Tibial nerve (tissue), 3 donors: Measurements from ENCODE around the genes TRAF3 and CKB.

- PRO-cap: no peak
- RAMPAGE, long total RNA, 3 experiments: no peak in any of the 3 experiments
These were observed 41.9 kb downstream of the MOK start for GRCh38 chr14:102262947-102263638.

- PRO-cap: no peak
- RAMPAGE, long total RNA, 3 experiments: start-site peak on the plus strand in 1 of 3 experiments, at chr14:102498650-102498737 at its widest, 63 reads per replicate
These were observed 11.1 kb downstream of the ANKRD9 start for GRCh38 chr14:102498239-102499024.

DNA sequence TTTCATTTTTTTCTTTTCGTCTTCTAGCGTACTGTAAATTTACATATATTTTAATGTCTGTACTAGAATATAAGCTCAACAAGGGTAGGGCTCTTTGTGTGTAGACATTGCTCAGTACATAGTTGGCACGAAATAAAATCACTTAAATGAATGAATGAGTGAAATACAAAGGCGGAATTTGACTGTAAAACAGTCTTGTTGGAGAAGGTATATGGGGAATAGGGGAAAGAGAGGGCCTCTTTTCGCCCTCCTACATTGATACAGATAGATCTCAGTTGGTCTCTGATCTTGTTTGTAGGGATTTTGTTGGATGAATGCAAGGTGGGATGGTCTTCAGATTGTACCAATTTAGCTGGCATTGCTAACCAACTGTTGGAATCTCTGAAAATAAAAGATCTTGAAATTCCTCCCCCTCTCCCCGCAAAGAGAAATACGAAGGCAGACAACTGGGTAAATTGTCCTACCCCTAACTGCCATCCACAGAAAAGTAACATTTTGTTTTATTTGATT is 29.2 kb downstream of the RCOR1 start:
- PRO-cap: no peak
- RAMPAGE, long total RNA, 3 experiments: no peak in any of the 3 experiments

GRCh38 chr14:102721961-102722478 is 55.2 kb upstream of the TRAF3 start:
- PRO-cap: no peak
- RAMPAGE, long total RNA, 3 experiments: no peak in any of the 3 experiments

GRCh38 chr14:102777228-102778250 is at the start of gene TRAF3:
TRAF3 (plus strand) TSS chr14:102777449.
- PRO-cap: bidirectional peak, plus-strand start at chr14:102777449, minus-strand start at chr14:102777476
- RAMPAGE, long total RNA, 3 experiments: start-site peak on the plus strand in 1 of 3 experiments, at chr14:102777565-102777613 at its widest, 12 reads per replicate

GRCh38 chr14:102798987-102799519 is 21.8 kb downstream of the TRAF3 start:
- PRO-cap: no peak
- RAMPAGE, long total RNA, 3 experiments: no peak in any of the 3 experiments

- PRO-cap: no peak
- RAMPAGE, long total RNA, 3 experiments: no peak in any of the 3 experiments
These were observed 26.0 kb downstream of the TRAF3 start for GRCh38 chr14:102802990-102803818.

DNA sequence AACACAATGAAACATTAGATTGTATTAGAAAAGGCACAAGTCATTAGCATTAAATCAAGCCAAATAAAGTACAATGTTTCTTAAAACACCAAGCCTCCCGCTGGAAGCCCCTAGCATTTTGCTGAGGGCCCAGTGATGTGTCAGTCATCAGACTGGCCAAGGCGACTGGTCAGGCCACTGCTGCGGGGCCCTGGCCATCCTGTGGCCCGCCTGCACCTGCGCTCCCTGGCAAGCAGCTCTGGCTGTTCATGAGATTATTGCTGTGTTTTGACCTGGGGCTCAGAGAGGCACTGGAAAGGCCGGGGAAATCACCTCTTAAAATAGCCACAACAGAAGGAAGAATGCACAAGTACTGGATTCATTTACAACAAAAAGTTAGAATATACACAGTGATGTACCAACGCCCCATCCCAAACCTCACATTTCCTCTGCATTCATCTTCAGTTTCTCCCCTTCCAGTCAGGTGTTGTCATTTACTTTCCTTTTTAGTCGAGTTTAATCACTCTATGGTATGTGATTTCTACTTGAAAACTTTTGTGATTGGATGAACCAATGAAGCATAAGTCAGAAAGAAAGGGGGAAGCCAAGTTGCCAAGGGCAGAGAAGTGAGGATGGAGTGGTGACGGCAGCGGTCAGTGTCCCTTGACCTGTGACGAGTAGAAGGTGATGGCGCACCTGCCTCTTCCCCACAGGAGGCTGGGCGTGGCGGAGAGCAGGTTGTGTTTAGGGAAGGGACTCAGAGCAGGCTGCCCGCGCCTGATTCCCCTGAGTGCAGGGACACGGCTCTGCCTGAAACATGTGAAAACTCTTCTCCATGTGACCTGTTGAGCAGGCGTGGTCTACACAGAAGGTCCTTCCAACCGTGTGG is 23.9 kb upstream of the AMN start:
- PRO-cap: no peak
- RAMPAGE, long total RNA, 3 experiments: no peak in any of the 3 experiments

- PRO-cap: no peak
- RAMPAGE, long total RNA, 3 experiments: no peak in any of the 3 experiments
These were observed 6.4 kb downstream of the AMN start for GRCh38 chr14:102928400-102929679.

GRCh38 chr14:103098473-103098983 is 4.0 kb downstream of the EXOC3L4 start:
- PRO-cap: no peak
- RAMPAGE, long total RNA, 3 experiments: no peak in any of the 3 experiments

DNA sequence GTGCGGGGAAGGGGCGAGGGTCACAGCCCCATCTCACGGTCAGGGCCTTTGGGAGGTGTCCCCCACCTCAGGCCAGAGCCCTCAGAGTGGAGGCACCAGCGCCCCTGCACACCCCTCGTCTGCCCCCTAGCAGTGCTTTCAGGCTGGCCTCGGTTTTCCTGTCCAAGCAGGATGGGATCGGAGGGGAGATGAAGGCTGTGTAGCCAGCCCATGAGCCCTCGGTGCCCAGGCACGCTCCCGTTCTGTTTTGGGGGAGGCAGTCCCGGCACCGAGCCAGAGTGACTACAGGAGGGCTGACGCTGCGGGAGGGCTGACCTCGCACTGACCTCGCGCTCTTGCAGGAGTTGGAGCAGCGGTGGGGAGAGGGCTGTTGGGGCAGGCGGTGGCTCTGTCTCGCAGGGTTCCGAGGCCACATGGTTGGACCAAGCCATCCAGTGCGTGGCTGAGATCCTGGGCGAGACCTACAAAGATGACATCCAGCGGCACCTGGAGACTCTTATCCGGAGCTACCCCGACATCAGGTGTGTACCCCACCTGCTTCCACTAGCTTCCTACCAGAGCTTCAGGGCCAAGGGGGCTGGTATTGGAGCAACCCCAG is 13.6 kb downstream of the EXOC3L4 start:
- PRO-cap: no peak
- RAMPAGE, long total RNA, 3 experiments: no peak in any of the 3 experiments

- PRO-cap: no peak
- RAMPAGE, long total RNA, 3 experiments: no peak in any of the 3 experiments
These were observed 6.6 kb upstream of the TNFAIP2 start for GRCh38 chr14:103116631-103117093.

DNA sequence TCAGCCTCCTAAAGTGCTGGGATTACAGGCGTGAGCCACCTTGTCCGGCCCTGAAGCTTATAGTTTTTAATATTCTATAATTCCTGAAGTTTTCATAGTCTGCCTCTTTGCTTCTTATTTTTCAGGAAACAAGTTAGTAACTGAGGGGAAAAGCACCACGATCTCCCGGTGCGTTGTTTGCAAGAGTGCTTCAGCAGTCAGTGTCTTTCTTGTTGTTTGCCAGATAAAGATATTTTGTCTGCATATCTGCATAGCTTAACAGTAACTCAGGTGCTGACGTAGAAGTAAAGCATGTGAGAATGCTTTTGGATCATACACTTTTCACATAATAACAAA is 85.1 kb downstream of the TNFAIP2 start:
- PRO-cap: no peak
- RAMPAGE, long total RNA, 3 experiments: no peak in any of the 3 experiments

DNA sequence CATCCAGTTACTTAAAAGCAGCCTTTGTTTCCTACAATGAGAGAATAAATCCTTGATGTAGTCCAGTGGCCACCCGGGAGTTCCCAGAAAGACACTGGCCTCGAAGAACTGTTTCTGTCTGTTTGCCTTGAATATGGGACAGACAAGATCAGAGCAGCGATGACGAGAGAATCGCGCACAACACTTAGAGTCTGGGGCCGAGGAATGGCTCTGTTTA is 102.3 kb downstream of the TNFAIP2 start:
- PRO-cap: no peak
- RAMPAGE, long total RNA, 3 experiments: no peak in any of the 3 experiments

DNA sequence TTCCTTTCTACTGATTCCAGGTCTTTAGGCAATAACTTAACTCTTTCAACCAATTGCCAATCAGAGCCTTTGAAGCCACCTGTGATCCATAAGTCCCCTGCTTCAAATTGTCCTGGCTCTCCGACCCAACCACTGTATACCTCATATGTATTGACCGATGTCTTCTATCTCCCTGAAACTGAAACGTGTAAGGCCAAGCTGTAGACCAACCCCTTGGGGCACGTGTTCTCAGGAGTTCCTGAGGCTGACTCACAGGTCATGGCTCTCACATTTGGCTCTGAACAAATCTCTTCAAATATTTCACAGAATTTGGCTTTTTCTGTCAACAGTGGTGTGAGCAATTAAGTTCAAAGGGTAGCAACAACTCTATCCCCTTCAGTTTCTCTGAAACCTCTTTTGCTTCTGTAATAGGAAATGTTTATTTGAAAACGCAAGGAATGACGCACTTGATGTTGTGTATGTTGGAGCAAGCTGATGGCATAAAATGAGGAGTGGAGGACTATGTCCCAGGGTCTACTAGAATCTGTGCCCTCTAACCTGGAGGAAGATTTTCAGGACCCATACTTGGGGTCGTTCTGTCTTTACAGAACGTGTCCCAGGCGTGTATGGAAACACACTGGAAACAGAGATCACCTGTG is 49.1 kb upstream of the EIF5 start:
- PRO-cap: no peak
- RAMPAGE, long total RNA, 3 experiments: no peak in any of the 3 experiments

DNA sequence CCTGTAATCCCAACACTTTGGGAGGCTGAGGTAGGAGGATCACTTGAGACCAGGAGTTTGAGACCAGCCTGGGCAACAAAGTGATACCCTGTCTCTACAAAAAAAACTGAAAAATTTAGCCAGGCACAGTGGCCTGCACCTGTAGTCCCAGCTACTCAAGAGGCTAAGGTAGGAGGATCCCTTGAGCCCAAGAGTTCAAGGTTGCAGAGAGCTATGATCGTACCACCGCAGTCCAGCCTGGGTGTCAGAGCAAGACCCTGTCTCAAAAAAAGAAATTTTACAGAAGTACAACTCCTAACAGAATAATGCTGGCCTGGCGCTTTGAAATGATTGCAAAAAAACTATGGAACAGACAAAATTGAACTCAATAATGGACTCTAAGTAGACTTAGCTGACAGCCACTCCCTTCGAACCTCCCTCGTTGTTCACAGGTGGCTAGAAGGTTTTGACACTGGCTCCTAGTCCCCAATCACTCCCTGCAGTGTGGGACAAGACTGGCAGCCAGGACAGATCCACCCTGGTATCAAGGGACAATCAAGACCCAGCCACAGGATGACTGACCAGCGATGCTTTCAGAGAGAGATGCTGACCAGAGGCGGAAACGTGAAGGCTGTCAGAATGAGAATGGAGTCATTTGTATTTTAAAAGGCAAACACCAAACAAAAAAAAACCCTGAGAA is 12.8 kb downstream of the EIF5 start:
- PRO-cap: no peak
- RAMPAGE, long total RNA, 3 experiments: no peak in any of the 3 experiments

DNA sequence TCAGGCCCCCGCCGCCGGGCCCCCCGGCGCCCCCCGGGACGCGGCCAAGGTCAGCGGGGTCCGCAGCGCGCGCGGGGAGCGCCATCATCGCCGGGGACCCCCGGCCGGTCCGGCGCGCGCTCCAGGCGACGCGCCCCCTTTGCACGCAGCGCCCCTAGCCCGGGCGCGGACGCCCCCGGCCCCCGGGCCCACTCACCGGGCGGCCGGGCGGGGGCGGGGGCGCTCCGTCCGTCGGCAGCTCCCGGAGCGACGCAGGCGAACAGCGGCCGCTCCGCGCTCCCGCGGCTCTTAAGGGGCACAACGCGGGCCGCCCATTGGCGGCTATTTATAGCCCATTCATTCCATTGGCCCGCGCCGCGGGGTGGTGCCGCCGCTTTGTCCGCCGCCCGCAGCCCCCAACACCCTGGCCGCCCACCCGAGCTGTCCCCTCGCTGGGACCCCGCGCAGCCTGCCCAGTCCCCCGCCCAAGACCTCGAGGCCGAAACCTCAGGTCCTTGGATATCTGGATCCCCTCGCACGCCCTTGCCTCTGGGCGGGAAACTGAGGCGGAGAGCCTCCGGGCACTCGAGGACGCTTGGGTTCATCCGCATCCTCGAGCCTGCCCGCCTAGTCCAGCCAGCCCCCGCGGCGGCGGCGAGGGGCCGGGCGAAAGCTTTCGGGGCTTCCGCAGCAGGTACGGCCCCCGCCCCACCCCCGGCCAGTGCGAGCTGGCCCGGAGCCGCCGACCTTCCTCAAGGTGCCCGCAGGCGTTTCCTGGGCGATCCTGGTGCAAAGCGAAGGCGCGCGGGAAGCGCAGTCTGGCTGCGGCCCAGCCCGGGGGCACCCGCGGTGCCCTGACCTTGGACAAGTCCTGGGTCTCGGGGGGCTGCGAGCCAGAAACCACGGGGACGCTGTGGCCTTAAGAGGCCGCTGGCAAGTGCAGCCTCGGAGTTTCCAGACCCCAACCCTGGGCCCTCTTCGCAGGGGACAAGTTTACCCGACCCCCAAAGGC is at the start of gene CKB:
Gene CKB (minus strand): TSS at position 261 of the 991 bp plus-strand sequence.
- PRO-cap: unidirectional peak, minus-strand start at position 261 of the sequence
- RAMPAGE, long total RNA, 3 experiments: no peak in any of the 3 experiments

DNA sequence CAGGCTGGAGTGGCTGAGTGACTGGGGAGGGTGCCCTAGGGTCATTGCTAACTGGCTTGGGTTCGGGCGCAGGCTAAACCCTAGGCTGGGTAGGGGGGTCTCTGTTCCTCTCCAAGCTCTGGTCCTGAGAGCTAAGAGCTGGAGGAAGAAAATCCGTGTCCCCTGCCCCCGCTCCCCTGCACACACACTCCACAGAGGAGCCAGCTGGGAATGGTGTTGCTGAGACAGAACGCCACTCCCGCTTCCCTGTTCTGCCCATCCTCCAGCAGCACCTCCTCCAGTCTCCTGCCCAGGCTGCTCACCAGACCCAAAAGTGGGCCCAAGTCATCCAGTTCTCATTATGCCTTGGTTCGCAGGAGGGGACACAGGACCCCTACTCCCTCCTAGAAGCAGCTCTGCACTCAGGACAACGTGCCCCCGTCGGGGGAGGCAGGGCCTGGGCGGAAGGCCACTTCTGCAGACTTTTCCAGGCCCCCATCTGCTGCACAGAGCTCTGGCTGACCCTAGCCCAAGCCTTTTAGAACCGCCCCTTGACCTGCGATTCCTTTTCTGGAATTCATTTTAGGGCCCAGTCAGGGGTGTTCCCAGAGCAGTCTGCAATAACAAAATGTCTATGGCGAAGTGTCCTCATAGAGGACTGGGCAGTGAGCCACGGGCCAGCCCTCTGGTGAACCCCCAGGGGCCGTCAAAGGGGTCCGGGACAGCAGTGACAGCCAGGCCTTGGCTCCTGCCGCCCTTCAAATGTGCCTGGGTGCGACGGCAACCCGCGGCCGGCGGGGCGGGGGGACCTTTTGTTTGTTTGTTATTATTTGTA is 737 bp upstream of the TRMT61A start:
- PRO-cap: no peak
- RAMPAGE, long total RNA, 3 experiments: no peak in any of the 3 experiments

GRCh38 chr14:103556345-103556670 is 6.1 kb downstream of the BAG5 start:
- PRO-cap: no peak
- RAMPAGE, long total RNA, 3 experiments: no peak in any of the 3 experiments

- PRO-cap: no peak
- RAMPAGE, long total RNA, 3 experiments: no peak in any of the 3 experiments
These were observed 4.2 kb downstream of the BAG5 start for GRCh38 chr14:103558132-103558802.